Skin of body (tissue), 2 donors: ENCODE measurements around the gene SNAI1.

DNA sequence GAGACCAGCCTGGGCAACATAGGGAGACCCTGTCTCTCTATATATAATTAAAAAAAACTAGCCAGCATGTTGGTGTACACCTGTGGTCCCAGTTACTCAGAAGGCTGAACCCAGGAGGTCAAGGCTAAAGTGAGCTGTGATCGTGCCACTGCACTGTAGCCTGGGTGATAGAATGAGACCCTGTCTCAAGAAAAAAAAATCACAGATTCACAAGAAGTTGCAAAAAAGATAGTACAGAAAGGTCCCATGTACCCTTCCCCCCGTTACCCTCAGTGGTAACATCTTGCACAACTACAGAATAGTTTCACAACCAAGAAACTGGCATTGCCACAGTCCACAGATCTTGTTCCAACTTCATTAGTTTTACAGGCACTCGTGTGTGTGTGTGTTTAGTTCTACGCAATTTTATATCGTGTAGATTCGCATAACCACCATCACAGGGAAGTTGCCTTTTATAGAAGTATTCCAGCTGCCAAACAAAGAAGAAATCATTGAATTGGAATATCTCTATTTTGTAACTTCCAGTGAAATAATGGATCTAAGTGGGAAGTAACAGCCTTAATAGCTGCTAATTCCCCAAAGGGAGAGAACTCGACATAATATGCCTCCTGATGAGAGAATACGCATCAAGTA is 19.1 kb downstream of the SPATA2 start:
- RAMPAGE, long total RNA, result no peak

DNA sequence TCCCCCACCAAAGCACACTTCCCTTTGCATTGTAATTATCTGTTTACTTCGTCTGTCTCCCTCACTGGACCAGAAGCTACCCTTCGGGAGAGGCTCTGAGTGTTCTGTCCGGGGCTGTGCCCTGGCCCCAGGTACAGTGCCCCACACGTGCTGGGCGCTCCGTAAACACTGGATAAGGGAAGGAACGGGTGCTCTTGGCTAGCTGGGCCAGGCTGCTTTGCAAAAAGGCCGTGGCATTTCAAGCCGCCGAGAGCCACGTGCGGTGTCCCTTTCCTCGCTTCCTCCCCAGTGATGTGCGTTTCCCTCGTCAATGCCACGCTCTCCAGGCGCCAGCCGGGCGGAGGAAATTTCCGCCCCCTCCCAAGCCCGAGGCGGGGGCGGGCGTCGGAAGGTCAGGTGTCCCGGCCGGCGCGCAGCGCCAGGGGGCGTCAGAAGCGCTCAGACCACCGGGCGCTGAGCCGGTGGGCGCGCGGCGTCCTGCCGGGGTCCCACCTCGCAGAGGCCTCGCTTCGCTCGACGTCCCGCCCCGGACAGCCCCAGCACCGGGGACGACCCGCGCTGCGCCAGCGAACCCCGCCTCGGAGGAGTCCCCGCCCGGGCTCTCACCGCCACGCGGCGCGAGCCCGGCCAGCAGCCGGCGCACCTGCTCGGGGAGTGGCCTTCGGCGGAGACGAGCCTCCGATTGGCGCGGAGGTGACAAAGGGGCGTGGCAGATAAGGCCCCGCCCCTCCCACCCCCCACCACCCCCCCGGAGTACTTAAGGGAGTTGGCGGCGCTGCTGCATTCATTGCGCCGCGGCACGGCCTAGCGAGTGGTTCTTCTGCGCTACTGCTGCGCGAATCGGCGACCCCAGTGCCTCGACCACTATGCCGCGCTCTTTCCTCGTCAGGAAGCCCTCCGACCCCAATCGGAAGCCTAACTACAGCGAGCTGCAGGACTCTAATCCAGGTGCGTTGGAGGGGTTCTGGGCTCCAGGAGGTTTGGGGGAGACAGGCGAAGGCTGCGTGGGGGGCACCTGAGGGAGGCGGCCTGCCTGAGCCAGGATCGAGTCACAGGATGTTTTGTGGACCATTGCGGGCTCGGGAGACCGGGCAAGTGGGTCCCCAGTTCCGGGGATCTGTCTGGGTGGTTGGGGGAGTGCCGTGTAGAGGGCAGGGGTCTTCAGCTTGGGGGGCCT is at the start of gene SNAI1:
TSS of gene SNAI1 (plus strand) at position 787 of the 1,177 bp plus-strand sequence.
- RAMPAGE, long total RNA, result no peak

DNA sequence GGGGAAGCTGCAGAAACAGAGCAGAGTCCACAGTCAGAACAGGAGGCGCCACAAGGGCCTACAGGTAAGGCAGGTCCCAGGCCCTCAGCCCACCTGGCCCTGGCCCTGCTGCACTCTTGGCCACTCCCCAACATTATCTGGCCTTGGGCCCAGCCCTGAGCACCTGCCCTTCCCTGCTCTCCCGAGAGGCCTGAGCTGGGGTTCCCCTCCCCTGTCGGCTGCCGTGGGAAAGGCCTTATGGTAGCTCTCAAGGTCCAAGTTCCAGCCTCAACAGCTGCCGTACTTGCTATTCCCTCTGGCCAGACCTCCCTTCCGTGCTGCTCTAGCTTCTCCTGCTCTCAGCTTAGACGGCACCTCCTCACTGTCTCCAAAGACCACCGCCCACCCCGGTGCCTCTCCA is 140.6 kb upstream of the PTPN1 start:
- RAMPAGE, long total RNA, result no peak

DNA sequence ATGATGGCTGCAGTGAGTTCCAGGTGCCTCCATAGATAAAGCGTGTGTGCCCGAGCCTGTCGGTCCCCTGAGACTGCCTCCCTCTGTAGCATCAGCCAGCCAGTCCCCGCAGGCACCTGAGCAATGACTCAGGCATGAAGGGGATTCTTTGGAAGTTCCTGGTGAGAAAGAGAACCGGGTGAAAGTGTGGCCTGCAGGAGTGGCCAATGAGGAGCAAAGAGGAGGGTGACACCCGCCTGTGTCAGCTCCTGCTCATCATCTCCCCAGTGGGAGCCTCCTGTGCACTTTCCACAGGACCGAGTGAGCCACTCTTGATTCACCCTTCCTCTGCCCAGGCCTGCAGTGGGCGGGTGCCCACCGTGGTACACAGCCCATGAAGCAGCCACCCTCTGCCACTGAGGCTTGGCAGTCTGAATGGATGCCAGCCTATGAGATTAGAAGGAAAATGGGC is 71.2 kb upstream of the PTPN1 start:
- RAMPAGE, long total RNA, result no peak

DNA sequence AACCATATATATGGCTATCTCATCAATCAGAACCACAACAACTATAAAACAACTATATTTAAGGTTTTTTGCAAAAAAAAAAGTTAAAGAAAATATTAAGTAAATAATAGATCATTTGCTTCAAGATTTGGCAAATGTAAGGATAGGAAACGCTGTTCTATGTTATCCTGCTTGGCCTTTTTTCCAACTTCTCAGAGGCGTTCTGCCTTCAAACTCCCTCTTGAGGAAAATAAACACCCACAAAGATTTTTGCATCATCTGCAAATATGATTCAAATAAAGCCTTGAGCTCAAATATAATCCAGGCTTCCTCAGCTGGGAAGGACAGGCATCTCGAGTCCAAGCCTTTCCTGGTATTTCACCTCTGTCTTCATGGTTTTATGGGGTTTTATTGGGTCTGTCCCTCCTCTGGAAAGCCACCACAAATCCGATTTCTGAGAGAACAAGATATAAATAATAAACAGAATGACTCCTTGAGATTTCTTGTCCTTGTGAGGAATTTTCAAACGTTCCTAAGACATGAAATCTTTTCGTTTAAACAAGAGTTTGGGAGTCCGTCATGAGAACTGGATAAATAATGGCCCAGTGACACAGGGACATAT is 67.6 kb upstream of the PTPN1 start:
- RAMPAGE, long total RNA, result no peak

- RAMPAGE, long total RNA, result no peak
These were observed 5.8 kb upstream of the PTPN1 start for GRCh38 chr20:50504290-50504966.

- RAMPAGE, long total RNA, result no peak
These were observed 77.2 kb downstream of the PTPN1 start for GRCh38 chr20:50587105-50588007.

- RAMPAGE, long total RNA, result no peak
These were observed 65.4 kb downstream of the RIPOR3 start for GRCh38 chr20:50625964-50626281.

DNA sequence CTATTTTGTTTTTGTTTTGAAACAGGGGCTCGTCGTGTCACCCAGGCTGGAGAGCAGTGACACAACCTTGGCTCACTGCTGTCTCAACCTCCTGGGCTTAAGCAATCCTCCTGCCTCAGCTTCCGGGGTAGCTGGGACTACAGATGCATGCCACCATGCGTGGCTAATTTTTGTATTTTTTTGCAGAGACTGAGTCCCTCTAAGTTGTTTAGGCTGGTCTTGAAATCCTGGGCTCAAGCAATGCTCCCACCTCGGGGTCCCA is 19.3 kb upstream of the RIPOR3 start:
- RAMPAGE, long total RNA, result no peak

- RAMPAGE, long total RNA, result no peak
These were observed 4.2 kb downstream of the PARD6B start for GRCh38 chr20:50735129-50736459.

GRCh38 chr20:50804802-50805127 is 9.9 kb downstream of the BCAS4 start:
- RAMPAGE, long total RNA, result no peak

GRCh38 chr20:50870205-50871243 is 60.7 kb downstream of the ADNP start:
- RAMPAGE, long total RNA, result no peak

GRCh38 chr20:50871347-50871699 is 59.9 kb downstream of the ADNP start:
- RAMPAGE, long total RNA, result no peak

GRCh38 chr20:50891093-50892097 is 39.8 kb downstream of the ADNP start:
- RAMPAGE, long total RNA, result no peak

DNA sequence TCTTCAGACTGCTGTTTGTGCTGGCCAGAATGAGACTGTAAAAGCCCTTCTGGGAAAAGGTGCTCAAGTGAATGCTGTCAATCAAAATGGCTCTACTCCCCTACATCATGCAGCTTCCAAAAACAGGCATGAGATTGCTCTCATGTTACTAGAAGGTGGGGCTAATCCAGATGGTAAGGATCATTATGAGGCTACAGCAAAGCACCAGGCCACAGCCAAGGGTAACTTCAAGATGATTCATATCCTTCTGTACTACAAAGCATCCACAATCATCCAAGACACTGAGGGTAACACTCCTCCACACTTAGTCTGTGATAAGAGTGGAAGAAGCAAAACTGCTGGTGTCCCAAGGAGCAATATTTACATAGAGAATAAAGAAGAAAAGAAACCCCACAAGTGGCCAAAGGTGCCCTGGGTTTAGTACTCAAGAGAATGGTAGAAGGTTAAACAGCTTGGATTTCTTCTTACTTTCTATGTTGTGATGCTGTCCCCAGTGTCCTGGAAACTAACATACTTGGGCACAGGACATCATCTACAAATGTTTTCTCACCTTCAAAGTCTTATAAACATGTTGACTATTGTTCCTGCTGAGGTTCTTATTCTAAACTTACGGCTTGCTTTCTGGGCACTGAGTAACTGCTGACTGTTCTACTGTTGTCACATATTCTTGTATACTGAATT is 17.1 kb downstream of the ADNP start:
- RAMPAGE, long total RNA, result no peak

- RAMPAGE, long total RNA, result no peak
These were observed 499 bp upstream of the ADNP start for GRCh38 chr20:50931550-50932321.

- RAMPAGE, long total RNA, result no peak
These were observed 61.4 kb upstream of the KCNG1 start for GRCh38 chr20:51084277-51084709.

- RAMPAGE, long total RNA, result no peak
These were observed 85.0 kb upstream of the KCNG1 start for GRCh38 chr20:51107873-51108305.

- RAMPAGE, long total RNA, result no peak
These were observed 256.0 kb downstream of the NFATC2 start for GRCh38 chr20:51286467-51286972.

GRCh38 chr20:51426740-51427514 is 115.6 kb downstream of the NFATC2 start:
- RAMPAGE, long total RNA, result no peak